Metanephros (tissue), 2 donors: ENCODE measurements around the gene GIT2.

DNA sequence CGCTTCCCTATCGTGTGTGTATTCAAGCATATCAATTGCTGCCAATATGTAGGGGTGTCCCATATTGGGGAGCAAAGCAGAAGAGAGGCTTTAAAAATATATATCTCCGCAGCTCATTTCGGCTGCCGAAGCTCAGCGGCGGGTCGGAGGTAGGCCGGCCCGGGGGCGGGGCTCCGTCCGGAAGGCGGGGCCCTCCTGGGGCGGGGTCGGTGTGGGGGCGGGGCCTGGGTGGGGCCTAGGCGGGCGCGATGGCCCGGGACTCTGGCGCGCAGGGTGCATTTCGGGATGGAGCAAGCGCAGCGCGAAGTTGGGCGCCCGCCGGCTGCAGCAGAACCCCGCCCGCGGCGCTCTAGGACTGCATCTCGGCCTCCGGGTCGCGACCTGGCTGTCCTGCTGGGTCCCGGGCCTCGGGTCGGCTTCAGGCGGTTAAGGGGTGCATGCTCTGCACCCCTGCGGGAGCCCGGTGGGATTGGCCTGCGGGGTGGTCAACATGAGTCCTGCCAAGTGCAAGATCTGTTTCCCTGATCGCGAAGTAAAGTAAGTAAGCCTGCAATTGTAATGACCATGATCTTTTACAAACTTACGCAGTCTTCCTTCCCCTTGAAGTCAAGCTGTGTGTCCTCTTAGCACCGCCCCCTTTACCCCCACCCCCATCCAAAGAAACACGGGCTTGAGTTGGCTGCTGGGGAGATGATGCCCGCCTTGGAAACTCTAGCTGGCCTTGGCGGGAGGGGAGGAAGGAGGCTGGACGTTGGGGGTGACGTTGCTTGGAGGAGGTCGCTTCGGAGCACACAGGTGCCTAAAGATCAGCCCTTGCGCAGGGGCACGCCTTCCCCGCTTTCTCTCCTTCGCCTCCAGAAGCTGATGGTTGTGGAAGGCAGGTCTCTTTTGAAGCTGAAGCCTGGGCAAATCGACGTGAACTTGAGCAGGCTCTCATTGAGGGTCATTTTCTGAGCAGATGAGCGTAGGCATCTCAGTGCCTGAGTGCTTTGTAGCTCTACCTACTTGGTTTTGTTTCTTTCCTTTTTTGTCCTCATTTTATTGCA is 38.3 kb downstream of the ACACB start:
- RAMPAGE, long total RNA = no peak

GRCh38 chr12:109489161-109489563 is 11.7 kb downstream of the UBE3B start:
- RAMPAGE, long total RNA = no peak

GRCh38 chr12:109518752-109519835 is 41.7 kb downstream of the UBE3B start:
- RAMPAGE, long total RNA = no peak

DNA sequence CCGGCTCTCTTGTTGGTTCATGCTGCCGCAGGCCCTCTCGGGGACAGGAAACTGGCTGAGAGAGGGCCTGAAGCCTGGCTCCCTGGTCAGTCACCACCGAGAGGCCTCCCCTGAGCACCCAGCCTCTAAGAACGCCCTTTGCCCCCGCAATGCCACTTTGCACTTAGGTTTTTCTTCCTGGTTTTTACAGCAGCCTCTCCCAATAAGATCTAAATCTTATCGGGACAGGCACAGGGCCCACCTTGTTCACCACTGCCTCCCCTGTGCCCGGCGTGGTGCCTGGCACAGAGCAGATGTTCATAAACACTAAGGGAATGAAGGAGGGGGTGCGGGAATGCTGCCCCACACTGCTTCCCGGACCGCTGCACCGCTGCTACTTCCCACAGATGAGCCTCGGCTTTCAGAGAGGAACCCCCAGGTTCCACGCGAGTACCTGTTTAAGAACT is 14.6 kb downstream of the MMAB start:
- RAMPAGE, long total RNA = no peak

GRCh38 chr12:109579405-109580174 is 6.0 kb downstream of the MVK start:
- RAMPAGE, long total RNA = no peak

- RAMPAGE, long total RNA = no peak
These were observed 8.2 kb downstream of the MVK start for GRCh38 chr12:109581779-109582238.

- RAMPAGE, long total RNA = no peak
These were observed 1.1 kb downstream of the FAM222A start for GRCh38 chr12:109714773-109715157.

GRCh38 chr12:109715158-109715778 is 1.6 kb downstream of the FAM222A start:
- RAMPAGE, long total RNA = no peak

GRCh38 chr12:109823037-109823661 is 10.0 kb downstream of the TRPV4 start:
- RAMPAGE, long total RNA = no peak

- RAMPAGE, long total RNA = no peak
These were observed 22.8 kb downstream of the GLTP start for GRCh38 chr12:109857497-109857934.

DNA sequence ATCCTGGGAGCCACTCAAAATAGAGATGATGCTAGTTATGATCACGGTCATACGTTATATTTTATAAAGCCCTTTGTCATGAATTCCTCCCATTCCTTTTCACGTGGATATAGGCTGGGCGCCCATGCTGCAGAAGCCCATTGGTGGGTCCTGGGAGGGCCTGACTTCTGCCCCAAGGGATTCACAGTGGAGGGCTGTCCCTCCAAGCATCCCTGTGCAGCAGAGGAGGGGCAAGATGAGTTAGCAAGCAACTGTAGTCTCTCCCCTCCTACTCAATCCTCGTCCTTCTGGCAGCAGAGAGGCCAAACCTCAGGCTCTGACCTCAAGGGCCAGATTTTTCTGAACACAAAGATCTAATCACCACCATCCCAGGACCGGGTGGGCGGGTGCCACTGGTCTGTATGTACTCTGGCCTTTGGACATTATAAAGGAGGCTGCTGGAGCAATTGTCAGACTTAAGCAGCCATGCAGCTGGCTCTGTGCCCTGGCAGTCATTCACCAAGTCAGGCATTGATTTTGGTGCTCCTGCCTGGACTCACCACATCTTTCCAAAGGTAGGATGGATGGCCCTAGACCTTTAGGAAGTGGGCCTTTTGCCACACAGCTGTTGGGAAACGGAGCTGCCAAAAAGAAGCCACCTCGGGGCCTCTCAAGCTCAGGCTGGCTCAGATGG is 8.5 kb downstream of the GLTP start:
- RAMPAGE, long total RNA = no peak

GRCh38 chr12:109940176-109941147 is 40.4 kb downstream of the TCHP start:
- RAMPAGE, long total RNA = no peak

DNA sequence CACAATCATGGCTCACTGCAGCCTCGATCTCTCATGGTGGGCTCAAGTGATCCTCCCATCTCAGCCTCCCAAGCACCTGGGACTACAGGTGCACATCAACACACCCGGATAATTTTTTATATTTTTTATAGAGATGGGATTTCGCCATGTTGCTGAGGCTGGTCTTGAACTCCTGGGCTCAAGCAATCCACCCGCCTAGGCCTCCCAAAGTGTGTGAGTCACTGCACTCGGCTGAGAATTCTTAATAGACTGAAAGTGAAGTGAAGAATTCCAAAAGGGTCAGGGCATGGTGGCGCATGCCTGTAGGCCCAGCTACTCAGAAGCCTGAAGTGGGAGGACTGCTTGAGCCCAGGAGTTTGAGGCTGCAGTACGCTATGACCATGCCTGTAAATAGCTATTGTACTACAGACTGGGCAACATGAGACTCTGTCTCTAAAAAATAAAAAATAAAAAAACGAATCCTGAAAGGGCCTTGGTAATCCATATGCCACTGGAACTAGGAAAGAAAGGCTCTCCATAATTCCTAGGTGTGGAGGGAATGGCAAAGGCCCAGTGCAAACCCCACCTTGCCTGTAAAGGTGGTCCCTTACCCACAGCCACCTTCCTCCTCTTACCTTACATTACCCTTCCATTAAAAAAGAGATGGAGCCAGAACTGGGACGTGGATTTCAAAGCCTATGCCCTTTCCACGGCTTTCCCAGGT is 43.8 kb downstream of the TCHP start:
- RAMPAGE, long total RNA = no peak

- RAMPAGE, long total RNA = no peak
These were observed at the start of gene GIT2 for GRCh38 chr12:109996163-109996562. TSS of gene GIT2 (minus strand) at chr12:109996368.

DNA sequence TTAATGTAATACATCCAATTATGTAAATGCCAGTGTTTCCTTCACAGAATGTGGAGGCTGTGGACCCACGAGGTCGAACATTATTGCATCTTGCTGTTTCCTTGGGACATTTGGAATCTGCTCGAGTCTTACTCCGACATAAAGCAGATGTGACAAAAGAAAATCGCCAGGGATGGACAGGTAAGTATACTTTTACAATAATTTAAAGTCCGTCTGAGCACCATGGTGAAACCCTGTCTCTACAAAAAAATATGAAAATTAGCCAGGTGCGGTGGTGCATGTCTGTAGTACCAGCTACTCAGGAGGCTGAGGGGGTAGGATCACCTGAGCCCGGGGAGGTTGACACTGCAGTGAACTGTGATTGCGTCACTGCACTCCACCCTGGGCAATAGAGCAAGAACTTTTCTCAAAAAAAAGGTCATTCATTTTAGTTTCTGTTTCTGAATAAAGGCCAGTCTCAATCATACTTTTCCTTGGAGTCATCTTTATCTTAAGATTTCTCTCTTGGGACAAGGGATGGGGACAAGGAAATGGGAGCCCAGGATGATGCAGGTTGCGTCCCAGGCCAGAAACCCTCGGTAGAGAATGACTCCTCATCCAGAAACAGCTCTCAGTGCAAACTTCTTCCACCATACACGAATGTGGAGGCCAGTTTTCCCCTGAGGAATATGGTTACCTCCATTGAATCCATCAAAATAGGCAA is 12.9 kb downstream of the ANKRD13A start:
- RAMPAGE, long total RNA = no peak

DNA sequence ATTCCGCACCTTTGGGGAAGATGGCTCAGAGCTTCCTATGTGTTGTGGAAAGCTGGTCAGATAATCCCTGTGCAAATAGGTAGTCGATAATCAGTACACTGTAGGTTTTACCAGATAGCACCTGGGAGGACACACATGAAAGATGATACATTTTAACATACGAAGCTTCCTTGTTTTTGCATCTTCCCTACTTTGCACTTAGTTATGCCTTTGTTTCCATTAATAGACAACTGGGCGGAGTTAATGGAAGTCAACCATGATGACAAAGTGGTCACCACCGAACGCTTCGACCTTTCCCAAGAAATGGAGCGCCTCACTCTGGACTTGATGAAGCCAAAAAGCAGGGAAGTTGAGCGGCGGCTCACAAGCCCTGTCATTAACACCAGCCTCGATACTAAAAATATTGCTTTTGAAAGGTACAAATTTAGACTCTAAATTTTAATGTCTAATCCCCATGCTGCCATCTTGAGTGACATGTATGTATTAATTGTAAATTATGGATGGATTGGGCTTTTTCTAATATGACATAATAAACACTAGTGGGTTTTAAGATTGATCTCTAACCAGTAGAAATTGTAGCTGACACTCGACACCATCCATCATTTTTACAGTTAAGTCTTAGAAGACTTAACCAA is 19.8 kb downstream of the ANKRD13A start:
- RAMPAGE, long total RNA = no peak

DNA sequence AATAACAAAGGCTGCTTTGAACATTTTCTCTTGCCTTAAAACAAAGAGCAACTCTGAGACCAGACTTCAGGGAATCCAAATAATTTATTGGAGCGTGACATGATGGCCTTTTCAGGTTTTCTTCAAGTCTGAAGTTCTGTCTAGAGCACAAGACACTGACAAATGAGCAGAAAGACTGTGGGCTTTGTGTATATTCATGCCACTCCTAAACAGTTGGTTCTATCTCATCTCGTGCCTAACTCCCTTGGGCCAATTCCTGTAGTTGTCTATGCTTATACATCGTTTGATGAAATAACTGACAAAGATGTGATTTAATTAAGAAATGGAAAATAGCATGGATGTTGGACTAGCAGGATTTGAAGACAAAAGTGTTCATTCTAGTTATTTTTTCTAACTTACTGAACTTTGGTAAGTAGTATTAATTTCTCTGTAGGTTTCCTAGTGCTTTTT is 47.5 kb downstream of the IFT81 start:
- RAMPAGE, long total RNA = no peak

GRCh38 chr12:110269811-110270258 is 11.2 kb upstream of the ATP2A2 start:
- RAMPAGE, long total RNA = no peak

DNA sequence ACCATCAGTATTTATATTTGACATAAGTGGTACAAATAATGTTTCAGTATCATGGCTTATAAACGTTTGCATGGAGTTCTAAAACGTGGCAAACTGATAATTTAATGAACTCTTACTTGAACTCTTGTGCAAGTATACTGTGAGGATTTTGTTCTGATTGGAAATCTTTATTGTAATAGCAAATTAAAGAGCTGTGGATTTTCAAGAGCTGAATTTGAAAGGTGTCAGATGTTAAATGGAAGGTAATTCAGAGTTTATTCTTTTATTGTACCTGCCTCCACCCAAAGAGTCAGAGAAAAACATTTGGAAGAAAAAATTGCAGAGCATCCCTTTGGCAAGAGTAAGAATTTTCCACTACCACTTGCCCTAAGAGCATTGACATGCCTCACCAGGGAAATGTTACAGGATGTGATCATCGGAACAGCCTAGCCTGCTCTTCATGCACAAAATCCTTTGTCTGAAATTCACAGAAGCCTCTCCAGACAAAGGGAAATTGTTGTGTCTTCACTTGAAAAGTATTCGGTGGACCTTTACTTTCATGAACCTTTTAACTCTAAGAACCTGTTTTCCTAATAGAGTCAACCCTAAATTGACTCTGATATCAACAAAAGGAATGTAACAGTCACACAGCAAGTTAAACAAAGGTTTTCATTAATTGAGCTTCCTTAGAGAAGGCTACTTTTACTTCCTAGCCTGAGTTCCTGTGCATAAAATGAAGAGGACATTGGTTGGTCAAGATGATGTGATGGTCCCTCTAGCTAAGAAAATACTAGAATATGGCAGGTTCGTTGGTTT is 36.8 kb downstream of the ATP2A2 start:
- RAMPAGE, long total RNA = no peak

GRCh38 chr12:110350200-110351115 is 53.0 kb downstream of the ANAPC7 start:
- RAMPAGE, long total RNA = no peak